Skin of body (tissue), 2 donors: ENCODE measurements around the gene WBP11.

DNA sequence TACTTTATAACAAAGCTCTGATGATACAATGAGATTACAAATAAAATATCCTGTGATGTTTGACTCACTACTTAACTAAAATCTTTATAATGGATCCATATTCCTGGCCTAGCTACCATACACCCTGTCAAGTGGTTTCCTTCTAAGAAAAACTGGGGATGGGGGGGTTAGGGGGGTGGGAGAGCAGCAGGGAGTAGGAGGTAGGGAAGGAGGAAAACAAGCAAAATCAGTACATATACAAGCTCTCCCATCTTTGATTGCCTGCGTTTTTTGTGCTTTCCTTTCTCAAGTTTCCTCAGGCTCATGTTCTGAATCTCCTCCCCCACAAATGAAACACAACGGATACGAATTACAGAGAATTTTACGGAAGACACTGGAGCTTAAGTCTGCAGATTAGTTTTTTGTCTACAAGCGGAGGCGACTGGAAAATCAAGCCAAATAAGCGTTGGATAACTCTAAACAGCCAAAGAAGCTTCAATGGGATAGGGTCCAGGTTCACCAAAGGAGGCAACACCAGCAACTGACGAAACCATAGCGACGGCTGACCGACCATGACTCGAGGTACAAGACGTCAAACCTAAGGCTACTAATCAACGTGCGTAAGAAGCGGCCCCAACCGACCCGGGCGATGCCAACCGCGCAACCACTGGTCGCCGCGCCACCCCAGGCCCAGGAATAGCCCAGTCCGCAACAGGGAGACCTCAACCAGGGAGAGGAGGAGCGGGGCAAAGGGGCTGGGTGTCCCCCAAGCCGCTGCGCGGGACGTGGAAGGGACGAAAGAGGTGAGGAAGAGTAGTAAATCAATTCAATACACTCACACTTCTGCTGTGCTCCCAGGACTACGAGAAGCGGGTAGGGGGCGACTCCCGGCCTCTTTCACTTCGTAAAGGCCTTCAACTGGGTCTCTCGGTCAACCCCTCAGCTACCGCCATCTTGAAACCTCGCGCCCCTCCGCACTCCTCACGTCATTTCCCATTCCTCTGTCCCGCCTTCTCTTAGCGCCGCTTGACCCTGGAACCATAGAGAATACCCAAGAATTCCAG lies at the start of gene WBP11:
Gene WBP11 (minus strand): TSS at position 945 of the 1,043 bp plus-strand sequence.
- RAMPAGE, long total RNA, result start-site peak on the minus strand centred at position 951 of the sequence, 27 bp wide, 2,565 and 551 reads in 2 replicates

GRCh38 chr12:14841585-14842383 lies 1.5 kb downstream of the ART4 start:
- RAMPAGE, long total RNA, result no peak

DNA sequence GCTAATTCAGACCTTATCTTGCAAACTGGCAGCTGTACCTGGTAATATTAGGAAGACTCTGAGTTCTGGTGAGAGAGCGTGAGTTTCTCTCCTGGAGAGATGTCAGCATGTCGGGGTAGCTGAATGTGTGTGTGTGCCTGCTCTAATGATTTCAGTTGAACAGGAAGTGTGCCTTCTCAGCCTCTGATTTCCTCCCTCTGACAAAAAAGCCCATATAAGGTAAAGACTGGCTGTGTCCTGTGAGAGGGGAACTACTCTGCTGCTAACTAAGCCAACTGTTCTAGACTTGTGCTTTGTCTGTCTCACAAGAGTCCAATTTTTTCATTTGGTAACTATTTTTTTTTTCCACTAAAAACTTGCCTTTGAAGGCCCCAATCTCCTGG lies 10.4 kb upstream of the ERP27 start:
- RAMPAGE, long total RNA, result no peak

DNA sequence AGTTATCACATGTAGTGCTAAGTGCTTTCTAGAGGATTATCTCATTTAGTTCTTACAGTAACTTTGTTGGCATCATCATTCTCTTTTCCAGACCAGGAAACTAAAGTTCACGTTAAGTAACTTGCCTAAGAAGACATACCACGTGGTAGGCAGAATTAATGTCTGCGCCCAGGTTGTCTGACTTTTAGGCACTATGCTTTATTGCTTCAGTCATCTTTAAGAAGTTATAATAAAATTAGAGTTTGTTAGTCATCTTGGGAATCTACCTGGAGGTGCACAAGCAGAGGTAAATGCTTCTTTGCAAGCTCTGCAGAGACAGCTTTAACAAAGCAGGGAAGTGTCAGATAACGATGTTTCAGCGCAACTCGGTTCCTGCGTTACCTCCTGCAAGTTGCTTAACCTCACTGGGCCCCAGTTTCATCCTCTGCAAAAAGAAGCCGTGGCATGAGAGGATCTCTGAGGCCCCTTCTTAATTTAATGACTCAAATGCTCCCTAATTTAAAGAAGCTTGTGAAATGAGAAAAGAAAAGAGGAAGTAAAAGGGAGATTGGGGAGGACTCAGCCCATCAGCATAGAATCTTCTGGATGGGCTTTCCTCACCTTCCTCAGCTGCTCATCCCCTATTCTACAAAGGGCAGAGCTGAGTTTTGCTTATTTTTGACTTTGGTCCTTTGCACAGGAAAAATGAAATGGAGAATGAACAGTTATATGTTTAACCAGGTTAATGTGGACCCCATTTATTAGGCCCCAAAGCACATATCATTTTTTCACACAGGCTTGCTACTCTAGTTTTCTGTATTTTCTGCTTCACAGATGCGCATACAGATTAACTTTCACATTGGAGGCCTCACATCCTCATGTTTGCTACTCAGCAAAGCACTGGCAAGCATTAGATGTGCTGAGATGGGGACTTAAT lies 5.2 kb downstream of the ARHGDIB start:
- RAMPAGE, long total RNA, result no peak

- RAMPAGE, long total RNA, result no peak
Observed at GRCh38 chr12:15179452-15180209, 41.6 kb downstream of the RERG start.

DNA sequence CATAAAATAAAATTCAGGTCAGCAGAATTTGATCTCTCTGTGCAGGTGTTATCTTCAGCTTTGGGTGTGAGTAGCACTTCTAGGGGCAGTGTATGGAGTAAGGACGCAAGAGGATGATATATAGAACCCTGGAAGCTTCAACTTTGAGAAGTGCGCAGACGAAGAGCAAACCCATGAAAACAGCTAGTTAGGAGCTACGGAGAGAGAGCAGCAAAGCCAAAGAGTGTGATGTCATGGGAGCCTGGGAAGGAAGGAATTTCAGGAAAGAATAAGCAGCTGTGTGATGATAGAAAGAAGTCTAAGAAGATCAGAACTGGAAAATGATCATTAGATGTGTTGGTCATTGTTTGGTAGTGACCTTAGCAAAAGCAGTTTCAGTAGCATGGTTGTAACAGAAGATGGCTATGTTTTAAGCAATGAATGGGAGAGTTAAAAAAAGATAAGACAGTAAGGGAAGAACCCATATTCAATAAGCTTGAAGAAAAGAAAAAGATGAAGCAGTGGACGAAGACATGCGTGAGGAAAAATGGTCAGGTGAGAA lies 5.9 kb downstream of the RERG start:
- RAMPAGE, long total RNA, result no peak

GRCh38 chr12:15688154-15688932 lies 100.8 kb downstream of the EPS8 start:
- RAMPAGE, long total RNA, result no peak

- RAMPAGE, long total RNA, result no peak
Observed at GRCh38 chr12:15705954-15706471, 83.2 kb downstream of the EPS8 start.

- RAMPAGE, long total RNA, result no peak
Observed at GRCh38 chr12:15720598-15721418, 68.4 kb downstream of the EPS8 start.

DNA sequence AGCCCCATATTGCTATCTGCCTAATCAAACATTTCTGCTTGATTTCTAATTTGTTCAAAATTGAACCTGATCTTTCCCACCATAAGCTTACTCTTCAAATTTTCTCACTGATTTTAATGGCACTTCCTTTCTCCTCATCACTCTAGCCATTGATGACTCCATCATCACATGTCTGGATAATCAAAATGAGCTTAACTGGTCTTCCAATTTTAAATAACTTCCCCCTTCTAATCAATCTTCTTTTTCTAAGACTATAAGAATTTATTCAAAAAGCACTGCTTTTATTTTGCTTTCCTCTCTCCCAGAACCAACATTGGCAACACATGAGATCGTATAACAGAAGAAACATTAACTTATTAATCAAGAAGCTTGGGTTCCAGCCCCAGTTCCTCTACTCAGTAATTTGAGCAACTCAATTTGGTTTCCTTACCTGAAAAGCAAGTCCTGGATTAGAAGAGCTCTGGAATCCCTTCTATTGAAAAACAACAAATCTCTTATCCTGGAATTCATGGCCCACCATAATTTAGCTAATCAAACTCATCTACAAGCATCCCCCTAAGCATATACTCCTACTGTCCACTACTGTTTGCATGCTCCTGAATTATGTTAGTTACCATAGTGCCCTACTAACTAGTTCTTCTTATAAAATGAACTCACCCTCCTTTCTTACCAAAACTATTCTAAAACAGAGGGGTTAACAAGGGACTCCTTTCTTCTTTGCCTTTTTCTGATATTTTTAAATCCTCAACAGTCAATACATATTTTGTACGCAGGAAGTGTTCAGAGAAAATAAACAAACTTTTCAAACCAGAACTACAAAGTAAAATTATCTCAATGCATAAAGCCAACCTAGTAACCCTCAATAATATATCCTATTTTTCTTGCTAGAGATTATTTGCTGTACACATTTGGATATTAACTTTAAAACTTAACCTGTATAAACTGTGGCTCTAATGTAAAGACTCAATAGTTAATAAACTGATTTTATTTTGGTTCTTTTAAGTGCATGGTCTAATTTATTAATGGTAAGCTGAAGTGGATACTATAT lies 42.6 kb downstream of the EPS8 start:
- RAMPAGE, long total RNA, result no peak

- RAMPAGE, long total RNA, result no peak
Observed at GRCh38 chr12:16609936-16610894, 4.3 kb upstream of the LMO3 start.

- RAMPAGE, long total RNA, result no peak
Observed at GRCh38 chr12:16612666-16613031, 6.7 kb upstream of the LMO3 start.

GRCh38 chr12:17008204-17008787 lies 402.3 kb upstream of the LMO3 start:
- RAMPAGE, long total RNA, result no peak

GRCh38 chr12:18148867-18149455 lies 59.0 kb upstream of the RERGL start:
- RAMPAGE, long total RNA, result no peak

DNA sequence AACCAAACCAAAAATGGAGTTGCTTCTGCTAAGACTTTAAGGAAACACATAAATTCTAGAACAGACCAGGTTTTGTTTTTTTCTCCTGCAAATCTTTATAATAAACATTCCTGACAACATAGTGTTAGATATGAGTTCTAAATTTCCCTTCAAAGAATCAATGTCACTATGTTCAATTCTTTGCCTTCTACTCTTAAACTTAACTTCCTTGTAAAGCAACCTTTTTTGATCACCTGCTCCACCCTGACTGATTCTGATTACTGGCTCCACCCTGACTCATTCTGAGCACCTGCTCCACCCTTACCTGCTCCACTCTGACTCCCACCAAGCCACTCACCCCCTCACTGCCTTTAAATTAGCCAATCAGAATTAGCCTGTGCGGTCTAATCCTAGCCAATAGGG lies 82.6 kb upstream of the RERGL start:
- RAMPAGE, long total RNA, result no peak

- RAMPAGE, long total RNA, result no peak
Observed at GRCh38 chr12:19039579-19039992, 89.9 kb upstream of the PLEKHA5 start.

DNA sequence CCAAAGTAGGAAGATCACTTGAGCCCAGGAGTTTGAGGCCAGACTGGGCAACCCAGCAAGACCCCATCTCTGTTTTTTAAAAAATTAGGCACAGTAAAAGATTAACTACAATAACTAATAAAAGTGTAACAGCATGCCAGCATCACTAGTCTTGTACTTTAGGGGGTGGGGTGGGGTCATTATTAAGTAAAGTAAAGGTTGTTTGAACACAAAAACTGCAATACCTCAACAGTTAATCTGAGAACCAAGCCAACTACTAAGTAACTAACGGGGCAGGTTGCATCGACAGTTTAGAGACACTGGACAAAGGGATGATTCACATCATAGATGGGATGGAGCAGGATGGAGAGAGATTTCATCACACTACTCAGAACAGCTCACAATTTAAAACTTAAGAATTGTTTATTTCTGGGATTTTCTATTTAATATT lies 119.6 kb downstream of the PLEKHA5 start:
- RAMPAGE, long total RNA, result no peak

GRCh38 chr12:19322224-19322921 lies 116.9 kb upstream of the AEBP2 start:
- RAMPAGE, long total RNA, result no peak

DNA sequence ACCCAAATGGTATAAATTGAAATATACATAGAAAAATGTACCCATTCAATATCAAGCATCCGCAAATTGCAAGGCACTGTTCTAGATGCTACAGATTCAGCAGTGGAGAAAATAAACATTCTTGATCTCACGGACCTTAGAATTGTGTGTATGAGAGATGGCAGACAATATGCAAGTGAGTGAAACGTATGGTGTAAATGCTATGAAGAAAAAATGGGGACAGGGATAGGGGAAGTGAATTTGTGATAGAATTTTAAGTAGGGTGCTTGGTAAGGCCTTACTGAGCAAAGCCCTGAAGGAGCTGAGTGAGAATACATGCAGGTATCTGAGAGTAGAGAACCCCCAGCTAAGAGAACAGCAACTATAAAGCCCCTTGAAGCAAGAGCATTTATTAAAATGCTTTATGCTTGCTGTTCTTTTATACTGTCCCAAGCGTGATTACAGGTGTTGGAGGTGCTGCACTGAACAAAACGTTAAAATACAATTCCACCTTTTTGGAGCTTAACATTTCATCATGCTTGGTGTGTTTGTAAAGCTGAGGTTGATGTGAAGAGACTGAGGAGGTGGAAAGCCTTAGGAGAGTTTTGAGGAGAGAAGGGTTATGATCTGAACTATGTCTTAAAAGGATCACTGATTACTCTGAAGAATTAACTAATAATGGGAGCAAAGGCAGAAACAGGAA lies 87.6 kb downstream of the AEBP2 start:
- RAMPAGE, long total RNA, result no peak

DNA sequence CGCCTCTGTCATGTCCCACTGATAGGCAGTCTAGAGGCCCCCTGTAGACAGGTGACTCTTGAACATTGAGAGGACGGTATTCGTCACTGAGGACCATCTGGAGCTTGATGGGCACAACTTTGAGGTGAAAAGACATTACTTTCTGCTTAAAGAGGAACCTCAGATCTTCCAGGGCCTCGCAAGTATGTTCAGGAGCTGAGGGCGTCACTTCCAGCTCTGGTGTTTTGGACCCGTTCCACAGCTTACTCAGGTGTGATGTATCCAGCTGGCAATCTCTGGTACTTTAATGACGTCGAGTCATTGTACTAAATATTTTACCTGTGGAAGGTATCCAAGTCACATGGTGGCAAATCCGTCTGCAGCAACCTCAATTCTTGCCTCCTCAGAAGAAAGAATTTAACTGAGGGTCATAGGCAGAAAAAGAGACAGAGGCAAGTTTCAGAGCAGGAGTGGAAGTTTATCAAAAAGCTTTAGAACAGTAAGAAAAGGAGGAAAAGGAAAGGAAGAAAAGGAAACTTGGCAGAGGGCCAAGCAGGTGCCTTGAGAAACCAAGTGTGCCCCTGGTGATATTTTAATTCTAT lies 250.5 kb downstream of the AEBP2 start:
- RAMPAGE, long total RNA, result no peak